Stomach (tissue), 7 donors: ENCODE measurements around a stretch of chr10.

- PRO-cap: no peak
- RAMPAGE, long total RNA, 5 experiments: no peak in any of the 5 experiments
- RRBS: 82% methylated on average over 15 of the region's 42 CpGs
Measured at GRCh38 chr10:124534111-124535051, 72.8 kb downstream of the LHPP start.

GRCh38 chr10:124606854-124607562, 137.2 kb downstream of the FAM53B start:
- PRO-cap: no peak
- RAMPAGE, long total RNA, 5 experiments: no peak in any of the 5 experiments
- RRBS: 94% methylated on average over 4 of the region's 22 CpGs

DNA sequence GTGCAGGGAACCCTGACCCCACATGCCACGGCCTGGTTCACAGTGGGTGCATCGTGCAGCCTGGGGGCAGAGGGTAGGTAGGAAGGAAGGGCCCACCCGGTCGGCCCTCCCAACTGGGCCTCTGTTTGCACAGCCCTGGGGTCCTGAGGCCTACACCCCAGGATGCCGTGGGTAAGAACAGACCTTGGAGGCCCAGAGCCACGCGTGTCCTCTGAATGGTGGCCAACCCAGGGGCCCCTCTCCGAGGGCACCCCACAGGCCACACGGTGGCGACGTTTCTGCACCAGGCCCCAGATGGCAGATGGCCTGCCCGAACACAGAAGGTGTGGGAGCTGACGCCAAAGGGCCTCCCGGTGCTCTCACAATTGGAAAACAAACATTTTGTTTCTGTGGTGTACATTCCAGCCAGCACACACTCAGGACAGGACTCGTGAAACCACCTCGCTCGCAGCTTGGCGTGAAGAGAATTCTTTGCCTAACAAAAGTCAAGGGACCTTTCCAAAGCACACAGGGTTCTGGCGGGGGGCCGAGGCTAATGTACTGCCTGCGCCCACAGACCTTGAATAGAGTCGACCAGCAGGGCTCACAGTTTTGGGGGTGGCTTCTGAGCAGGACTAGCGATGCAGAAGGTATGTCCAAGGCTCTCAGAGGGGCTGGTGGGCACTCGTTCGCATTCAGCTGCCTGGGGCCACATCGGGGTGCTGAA, 112.1 kb downstream of the FAM53B start:
- PRO-cap: no peak
- RAMPAGE, long total RNA, 5 experiments: no peak in any of the 5 experiments
- RRBS: no CpG with 5 or more reads among the region's 26 CpGs

- PRO-cap: no peak
- RAMPAGE, long total RNA, 5 experiments: no peak in any of the 5 experiments
- RRBS: no CpG with 5 or more reads among the region's 5 CpGs
Measured at GRCh38 chr10:124641280-124641796, 102.8 kb downstream of the FAM53B start.

GRCh38 chr10:124657796-124658313, 86.3 kb downstream of the FAM53B start:
- PRO-cap: no peak
- RAMPAGE, long total RNA, 5 experiments: start-site peak on the minus strand in 1 of 5 experiments, at chr10:124657978-124658006 at its widest, 6 reads per replicate
- RRBS: no CpG with 5 or more reads among the region's 12 CpGs

GRCh38 chr10:124723803-124724248, 20.4 kb downstream of the FAM53B start:
- PRO-cap: no peak
- RAMPAGE, long total RNA, 5 experiments: no peak in any of the 5 experiments
- RRBS: 21% methylated on average over 1 of the region's 9 CpGs

GRCh38 chr10:124727936-124728316, 16.3 kb downstream of the FAM53B start:
- PRO-cap: no peak
- RAMPAGE, long total RNA, 5 experiments: no peak in any of the 5 experiments
- RRBS: no CpG with 5 or more reads among the region's 8 CpGs

DNA sequence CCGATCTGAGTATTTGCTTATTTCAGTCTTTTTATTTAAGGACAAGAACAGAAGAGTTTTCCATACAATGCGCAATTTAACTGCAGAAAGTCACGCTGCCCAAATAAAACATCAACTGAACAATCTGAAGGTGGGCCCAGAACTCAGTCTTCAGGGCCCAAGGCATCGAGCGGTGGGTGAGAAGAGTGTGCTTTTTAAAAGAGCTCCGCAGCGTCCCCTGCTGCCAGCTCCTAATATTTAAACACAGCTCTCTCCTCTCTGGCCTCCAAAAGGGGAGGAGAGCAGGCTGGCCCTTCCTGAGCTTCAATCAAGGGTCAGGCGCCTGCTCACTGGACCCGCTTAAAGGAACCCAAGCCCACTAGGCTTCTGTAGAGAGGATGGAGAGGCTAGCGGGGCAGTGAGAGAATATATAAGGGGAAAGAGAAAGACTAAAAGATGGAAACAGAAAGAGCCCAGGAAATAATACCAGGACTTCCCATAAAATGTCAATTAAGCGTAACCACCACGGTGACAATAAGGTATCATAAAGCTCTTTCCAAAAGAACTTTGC, 2.9 kb downstream of the FAM53B start:
- PRO-cap: unidirectional peak, plus-strand start at position 306 of the sequence; unidirectional peak, plus-strand start at position 371 of the sequence
- RAMPAGE, long total RNA, 5 experiments: no peak in any of the 5 experiments
- RRBS: no CpG with 5 or more reads among the region's 12 CpGs

- PRO-cap: no peak
- RAMPAGE, long total RNA, 5 experiments: no peak in any of the 5 experiments
- RRBS: no CpG with 5 or more reads among the region's 3 CpGs
Measured at GRCh38 chr10:124755532-124755930, 11.4 kb upstream of the FAM53B start.

- PRO-cap: no peak
- RAMPAGE, long total RNA, 5 experiments: no peak in any of the 5 experiments
- RRBS: no CpG with 5 or more reads among the region's 2 CpGs
Measured at GRCh38 chr10:124788139-124788668, 3.5 kb downstream of the EEF1AKMT2 start.

- PRO-cap: no peak
- RAMPAGE, long total RNA, 5 experiments: no peak in any of the 5 experiments
- RRBS: no CpG with 5 or more reads among the region's 11 CpGs
Measured at GRCh38 chr10:124849005-124849529, 47.4 kb downstream of the ABRAXAS2 start.

DNA sequence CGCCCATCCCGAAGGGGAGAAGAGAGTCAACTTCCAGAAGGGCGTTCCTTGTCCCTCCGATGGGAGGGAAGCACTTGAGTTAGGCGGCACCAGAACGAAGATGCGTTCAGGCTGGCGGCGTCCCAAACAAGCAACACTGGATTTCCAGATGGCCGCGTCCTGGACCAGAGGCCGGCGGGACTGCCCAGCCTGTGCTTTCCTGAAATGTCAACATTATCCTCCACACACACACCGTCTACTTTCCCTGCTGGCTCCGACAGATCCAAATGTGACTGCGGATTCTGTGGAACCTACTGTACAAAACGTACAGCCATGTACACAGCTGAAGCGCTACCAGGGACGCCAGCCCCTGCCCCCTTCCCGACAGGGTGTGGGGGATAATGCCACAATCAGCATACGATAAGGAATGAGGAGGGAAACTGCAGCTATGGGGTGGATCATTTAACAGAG, 4.0 kb downstream of the CTBP2 start:
- PRO-cap: no peak
- RAMPAGE, long total RNA, 5 experiments: no peak in any of the 5 experiments
- RRBS: no CpG with 5 or more reads among the region's 21 CpGs

GRCh38 chr10:125064285-125064878, 36.5 kb upstream of the CTBP2 start:
- PRO-cap: no peak
- RAMPAGE, long total RNA, 5 experiments: start-site peak on the minus strand in 1 of 5 experiments, at chr10:125064288-125064976 at its widest, 28 reads per replicate
- RRBS: 68% methylated on average over 1 of the region's 8 CpGs

GRCh38 chr10:125084599-125085686, 57.1 kb upstream of the CTBP2 start:
- PRO-cap: bidirectional peak, plus-strand start at chr10:125085149, minus-strand start at chr10:125084936
- RAMPAGE, long total RNA, 5 experiments: start-site peak on the minus strand in 1 of 5 experiments, at chr10:125085475-125085762 at its widest, 6 reads per replicate
- RRBS: 88% methylated on average over 1 of the region's 29 CpGs

DNA sequence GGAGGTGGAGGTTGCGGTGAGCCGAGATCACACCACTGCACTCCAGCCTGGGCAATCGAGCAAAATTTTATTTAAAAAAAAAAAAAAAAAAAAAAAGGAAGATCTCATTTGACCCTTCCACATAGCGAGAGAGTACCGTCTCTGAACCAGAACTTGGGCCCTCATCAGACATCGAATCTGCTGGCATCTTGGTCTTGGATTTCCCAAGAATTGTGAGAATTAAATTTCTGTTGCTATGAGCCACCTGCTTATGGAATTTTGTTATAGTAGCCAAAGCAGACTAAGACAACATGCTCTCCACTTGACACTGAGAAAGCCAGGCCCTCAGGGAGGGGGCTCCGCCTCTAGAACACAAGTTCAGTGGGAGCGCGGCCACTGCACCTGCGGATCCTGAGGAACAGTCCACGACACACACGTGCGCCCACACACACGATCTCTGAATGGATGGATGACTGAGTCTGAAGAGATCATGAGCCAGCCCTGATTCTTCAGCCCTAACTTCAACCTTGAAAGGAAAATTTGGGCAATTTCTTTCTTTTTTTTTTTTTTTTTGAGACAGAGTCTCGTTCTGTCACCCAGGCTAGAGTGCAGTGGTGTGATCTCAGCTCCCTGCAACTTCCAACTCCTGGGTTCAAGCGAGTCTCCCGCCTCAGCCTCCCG, 58.8 kb upstream of the CTBP2 start:
- PRO-cap: no peak
- RAMPAGE, long total RNA, 5 experiments: no peak in any of the 5 experiments
- RRBS: no CpG with 5 or more reads among the region's 18 CpGs

DNA sequence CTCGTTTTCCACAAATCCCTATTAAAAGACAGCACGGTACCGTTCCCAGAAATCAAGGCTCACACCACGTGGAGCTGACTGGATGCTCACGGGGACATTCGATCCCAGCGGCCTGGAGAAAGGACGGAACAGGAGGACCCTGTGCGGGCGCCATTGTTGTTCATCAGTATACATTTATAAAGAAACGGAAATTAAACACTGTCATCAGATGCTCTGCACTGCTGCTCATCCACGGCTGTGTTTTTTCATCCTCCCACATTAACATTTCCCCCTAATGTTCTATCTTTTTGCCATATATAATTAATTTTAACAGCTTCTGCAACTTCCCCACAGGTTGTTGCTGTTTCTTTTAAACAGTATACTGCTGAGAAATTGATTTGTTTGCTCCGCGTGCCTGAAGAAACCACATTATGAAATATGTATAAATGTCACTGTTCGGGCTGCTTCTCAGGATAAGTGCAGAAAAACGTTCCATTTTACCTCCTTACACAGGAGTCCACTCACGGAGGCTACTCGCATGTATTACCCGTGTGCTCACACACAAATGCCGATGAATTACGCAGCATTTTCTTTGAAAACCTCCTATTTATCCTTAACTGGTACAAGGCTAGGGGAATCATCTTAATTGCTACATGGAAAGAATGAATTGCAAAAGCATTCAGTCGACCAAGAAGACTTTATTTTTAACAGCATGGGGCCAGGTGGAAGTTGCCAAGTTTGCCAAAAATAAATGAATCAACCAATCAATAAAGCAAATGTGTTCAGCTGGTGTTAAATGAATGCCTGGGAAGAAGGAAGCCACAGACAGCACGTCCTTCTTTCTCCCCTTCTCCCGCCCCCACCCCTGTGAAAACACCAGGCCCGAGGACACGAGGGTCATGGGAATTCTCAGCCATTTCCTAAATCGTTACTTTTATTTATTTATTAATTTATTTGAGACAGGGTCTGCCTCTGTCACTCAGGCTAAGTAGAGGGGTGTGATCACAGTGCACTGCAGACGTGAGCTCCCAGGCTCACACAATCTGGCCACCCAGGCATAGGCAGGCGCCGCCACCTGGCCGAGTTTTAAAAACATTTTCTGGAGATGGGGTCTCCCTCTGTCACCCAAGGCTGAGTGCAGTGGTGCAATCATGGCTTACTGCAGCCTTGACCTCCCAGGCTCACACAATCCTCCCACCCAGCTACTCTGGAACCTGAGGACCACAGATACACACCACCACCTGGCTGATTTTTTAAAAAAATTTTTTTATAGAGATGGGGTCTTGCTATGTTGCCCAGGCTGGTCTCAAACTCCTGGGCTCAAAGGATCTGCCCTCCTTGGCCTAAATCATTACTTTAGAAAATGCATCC, 76.7 kb upstream of the CTBP2 start:
- PRO-cap: no peak
- RAMPAGE, long total RNA, 5 experiments: start-site peak on the minus strand in 3 of 5 experiments, centred at positions 179 to 1,166 of the sequence, 7 to 19 reads per replicate
- RRBS: no CpG with 5 or more reads among the region's 31 CpGs

DNA sequence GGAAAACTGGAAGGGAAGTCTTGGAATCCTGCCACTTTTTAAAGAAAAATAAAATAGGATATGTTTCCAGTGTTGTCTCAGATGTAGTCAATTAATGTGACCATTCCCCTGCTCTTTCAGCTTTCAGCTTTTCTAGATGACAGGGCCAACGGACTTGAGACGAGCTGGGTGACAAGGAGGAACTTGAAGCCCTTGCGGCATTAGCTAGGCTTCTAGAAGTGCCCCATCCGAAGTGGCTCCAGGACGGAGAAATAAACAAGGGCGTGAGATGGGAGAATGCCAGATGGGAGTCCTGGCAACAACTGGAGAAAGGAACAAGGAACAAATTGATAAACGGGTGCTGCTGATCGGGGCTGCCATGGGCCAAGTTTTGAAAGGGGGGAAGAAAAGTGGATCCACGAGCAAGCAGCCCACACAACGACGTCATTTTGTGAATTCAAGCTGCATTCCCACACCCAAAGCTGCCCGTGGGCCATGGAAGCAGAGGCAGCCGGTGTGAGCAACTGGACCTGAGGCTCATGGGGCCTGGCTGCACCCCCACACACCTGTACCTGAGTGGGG, 90.3 kb upstream of the CTBP2 start:
- PRO-cap: no peak
- RAMPAGE, long total RNA, 5 experiments: start-site peak on the minus strand in 1 of 5 experiments, centred at position 493 of the sequence, 8 reads per replicate
- RRBS: no CpG with 5 or more reads among the region's 13 CpGs

GRCh38 chr10:125120883-125121495, 93.1 kb upstream of the CTBP2 start:
- PRO-cap: no peak
- RAMPAGE, long total RNA, 5 experiments: no peak in any of the 5 experiments
- RRBS: no CpG with 5 or more reads among the region's 9 CpGs

GRCh38 chr10:125124804-125125503, 97.1 kb upstream of the CTBP2 start:
- PRO-cap: no peak
- RAMPAGE, long total RNA, 5 experiments: no peak in any of the 5 experiments
- RRBS: no CpG with 5 or more reads among the region's 11 CpGs

DNA sequence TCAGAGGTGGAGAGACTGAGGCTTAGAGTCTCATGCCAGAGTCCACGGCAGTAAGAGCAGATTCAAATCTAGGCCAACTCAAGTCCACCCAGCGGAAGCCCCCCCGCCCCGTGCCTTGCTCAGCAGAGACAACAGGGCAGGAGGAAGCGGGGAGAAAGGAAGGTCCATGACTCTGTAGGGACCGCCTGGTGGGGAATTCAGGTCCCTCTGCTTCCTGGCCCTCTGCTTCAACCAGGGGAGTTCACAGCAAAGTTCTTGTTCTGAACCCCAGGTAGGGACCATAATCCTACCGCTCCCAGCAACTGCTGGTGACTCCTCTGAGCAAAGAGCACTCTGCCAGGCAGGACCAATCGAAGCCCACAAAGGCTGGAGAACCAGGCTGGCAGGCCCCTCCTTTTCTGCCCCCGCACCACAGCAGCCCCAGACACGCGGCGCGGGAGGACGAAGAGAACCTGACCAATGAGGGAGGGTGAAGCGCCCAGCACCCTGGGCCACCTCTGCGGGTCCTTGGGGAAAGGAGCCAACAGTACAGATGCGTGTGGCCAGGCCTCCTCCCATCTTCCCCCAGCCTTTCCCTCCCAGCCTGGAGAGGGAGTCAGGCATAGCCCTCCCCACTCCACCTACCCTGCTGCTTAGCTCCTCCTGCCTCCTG, 106.5 kb upstream of the CTBP2 start:
- PRO-cap: no peak
- RAMPAGE, long total RNA, 5 experiments: no peak in any of the 5 experiments
- RRBS: no CpG with 5 or more reads among the region's 17 CpGs